Placental epithelial cell (primary cell): ENCODE results near the genes GJB5, TFAP2E and EVA1B.

DNA sequence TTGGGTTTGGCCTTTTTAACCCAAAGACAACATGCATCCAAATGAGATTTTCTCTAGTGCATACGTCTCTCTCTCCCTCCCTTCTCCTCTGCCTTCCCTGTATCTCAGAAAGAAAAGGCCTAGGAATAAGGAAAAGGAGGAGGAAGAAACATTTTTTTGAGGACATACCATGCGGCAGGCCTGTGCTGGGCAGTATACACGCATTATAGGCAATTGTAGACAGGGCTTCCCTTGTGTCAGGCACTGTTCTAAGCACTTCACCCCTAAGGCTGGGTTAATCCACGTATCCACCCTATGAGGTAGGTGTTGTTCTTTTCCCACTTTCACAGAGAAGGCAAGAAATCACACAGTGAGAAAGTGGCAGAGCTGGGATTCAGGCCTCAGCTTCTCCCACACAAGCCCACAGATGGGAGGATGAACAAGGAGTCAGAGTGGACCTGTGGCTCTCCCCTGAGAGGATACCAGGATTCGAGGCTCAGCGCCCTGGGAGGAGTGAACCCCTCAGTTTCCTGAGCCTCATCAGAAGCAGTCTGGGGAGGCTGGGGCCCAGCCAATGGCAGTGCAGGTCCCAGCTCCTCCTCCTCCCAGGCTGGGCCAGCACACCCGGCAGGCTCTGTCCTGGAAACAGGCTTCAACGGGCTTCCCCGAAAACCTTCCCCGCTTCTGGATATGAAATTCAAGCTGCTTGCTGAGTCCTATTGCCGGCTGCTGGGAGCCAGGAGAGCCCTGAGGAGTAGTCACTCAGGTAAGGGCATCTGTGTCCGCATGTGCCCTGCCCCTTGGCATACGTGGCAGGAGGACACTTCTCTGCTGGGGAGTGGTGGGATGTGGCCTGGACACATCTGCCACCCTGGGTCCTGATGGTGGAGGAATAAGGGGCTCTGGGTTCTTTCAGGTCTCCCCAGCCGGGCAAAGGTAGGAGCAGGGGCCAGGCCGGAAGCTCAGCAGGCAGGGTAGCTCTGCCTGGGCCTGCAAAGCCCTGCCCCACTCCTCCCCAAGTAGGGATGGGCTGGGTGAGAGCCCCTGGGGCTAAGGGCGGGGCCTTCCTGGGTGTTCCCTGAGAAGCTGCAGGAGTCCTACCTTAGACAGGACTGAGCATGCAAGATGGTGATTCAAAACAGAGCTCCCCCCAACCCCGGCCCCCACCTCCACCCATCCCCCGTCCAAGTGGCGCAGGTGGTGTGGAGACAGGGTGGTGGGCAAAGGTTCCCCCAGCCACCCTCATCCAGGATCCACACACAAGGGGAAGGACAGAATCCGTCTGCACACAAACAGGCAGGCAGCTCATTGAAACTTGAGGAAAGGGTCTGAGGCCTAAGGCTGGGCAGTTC lies at the start of gene GJB5:
GJB5 (plus strand) TSS at position 597 of the 1,331 bp plus-strand sequence.
- CAGE, long polyA plus RNA: no peak

DNA sequence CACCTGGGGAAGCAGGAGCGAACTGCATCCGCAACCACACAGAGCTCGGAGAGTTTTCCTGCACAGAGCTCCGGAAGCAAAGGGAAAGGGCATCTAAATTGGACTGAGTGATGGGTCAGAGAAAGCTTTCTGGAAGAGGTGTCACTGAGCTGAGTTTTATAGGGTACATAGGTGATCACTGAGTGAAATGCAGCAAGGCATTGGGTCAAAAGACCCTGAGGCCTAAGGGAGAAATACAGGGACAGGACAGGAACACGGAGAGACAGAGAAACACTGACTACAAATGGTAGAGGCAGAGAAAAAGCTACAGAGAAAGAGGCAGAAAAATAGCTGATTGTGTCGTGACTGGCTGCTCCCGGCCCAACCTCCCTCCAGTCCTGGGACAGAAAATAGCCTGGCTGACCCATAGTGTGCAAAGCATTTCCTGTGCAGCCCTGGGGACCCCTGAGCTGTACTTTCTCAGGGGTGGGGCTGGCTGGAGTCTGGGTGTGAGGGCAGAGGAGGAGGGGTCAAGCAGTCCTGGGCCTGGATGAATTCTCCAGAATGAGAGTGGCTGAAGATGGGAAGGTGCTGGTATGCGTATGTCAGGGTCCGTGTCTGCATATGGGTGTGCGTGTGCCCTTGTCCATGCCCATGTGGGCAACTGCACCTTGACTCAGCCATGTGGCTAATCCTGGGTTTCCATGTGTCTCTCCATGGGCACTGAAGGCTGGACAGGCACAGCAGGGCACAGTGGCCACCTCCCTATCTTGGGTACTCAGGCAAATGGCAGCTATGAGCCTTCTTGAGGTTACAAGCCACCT lies 24.0 kb downstream of the SMIM12 start:
- CAGE, long polyA plus RNA: no peak

GRCh38 chr1:35120639-35121294 lies 41.6 kb downstream of the ZMYM1 start:
- CAGE, long polyA plus RNA: no peak

GRCh38 chr1:35190678-35191605 lies 2.0 kb downstream of the SFPQ start:
- CAGE, long polyA plus RNA: no peak

DNA sequence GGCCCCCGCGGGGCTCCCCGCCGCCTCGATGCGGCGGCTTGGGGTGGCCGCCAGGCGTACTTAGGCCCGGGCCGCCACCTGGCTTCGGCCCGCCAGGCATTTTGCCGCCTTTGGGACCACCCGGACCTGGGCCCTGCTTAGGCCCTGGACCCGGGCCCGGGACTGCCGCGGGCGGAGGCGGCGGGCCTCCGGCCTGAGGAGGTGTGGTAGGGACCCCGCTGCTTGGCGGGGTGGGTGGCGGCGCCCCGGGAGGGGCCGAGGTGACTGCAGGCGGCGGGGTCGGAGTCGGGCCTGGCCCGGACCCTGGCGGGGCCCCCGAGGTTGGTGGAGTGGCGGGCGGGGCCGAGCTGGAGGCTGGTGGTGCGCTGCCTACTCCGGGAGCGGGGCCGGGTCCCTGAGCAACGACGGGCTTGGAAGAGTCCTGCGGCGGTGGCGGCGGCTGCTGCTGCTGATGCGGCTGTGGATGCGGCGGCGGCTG lies 589 bp downstream of the SFPQ start:
- CAGE, long polyA plus RNA: no peak

DNA sequence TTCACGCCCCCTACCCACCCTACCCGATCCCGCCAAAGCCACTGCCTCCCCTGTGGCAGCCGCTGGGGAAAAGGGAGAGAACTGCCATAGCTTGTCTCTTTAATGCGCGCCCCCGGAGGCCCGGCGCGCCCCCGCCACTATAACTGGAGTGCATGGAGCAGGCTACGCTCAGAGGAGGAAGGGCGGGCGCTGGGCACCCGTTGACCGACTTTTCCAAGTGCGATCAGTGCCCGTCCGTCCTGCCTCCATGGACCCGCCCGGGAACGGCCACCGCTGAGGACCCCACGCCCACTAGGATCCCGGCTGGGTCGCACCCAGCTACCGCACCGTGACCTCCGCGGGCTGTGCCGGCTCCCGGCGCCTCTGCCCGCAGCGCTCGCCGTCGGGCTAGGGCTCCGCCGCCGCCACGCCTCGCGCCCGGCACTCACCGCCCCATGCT lies at the start of gene TFAP2E:
TFAP2E (plus strand) TSS at position 171 of the 439 bp plus-strand sequence.
- CAGE, long polyA plus RNA: no peak

- CAGE, long polyA plus RNA: no peak
Observed at GRCh38 chr1:35751326-35751572, 18.5 kb downstream of the CLSPN start.

GRCh38 chr1:35919609-35920328 lies 11.1 kb upstream of the AGO3 start:
- CAGE, long polyA plus RNA: no peak

- CAGE, long polyA plus RNA: no peak
Observed at GRCh38 chr1:35931500-35931716, 503 bp downstream of the AGO3 start.

GRCh38 chr1:35982266-35983227 lies 51.6 kb downstream of the AGO3 start:
- CAGE, long polyA plus RNA: no peak

GRCh38 chr1:36066513-36067209 lies 17.2 kb upstream of the TEKT2 start:
- CAGE, long polyA plus RNA: no peak

DNA sequence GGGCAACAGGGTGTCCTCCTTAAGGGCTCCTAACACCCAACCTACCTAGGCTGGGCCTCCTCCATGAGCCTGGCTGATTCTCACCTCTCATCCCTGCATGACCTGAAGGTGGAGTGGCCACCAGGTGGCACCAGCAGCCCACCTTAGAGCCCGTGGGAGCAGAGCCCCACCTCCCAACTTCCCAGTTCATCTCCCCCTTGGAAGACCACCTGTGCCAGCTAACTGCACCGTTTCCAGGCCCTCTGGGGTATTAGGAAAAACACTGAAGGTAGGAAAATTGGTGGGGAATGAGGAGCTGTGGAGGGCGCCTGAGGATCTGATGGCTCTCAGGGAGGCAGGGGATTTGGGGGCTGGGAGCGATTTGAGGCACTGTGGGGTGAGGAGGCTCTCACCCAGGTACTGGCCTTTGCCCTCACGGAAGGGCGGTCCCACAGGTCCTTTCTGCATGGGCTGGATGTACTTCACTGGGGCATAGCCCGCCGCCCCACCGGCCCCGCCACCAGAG lies 11.0 kb downstream of the ADPRS start:
- CAGE, long polyA plus RNA: no peak

- CAGE, long polyA plus RNA: no peak
Observed at GRCh38 chr1:36176181-36176882, 20.4 kb downstream of the MAP7D1 start.

DNA sequence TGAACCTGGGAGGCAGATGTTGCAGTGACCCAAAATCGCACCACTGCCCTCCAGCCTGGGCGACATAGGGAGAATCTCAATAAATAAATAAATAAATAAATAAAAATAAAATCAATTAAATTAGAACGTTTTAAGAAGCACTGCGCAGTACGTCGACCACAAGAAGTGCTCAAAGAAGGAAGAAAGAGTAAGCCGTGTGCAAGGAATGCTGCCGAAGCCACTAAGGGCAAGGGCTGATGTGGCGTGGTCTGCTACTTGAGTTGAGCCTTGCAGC lies 1.3 kb upstream of the THRAP3 start:
- CAGE, long polyA plus RNA: no peak

DNA sequence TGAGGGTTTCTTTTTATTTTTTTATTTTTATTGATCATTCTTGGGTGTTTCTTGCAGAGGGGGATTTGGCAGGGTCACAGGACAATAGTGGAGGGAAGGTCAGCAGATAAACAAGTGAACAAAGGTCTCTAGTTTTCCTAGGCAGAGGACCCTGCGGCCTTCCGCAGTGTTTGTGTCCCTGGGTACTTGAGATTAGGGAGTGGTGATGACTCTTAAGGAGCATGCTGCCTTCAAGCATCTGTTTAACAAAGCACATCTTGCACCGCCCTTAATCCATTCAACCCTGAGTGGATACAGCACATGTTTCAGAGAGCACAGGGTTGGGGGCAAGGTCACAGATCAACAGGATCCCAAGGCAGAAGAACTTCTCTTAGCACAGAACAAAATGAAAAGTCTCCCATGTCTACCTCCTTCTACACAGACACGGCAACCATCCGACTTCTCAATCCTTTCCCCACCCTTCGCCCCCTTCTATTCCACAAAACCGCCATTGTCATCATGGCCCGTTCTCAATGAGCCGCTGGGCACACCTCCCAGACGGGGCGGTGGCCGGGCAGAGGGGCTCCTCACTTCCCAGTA lies 19.0 kb downstream of the THRAP3 start:
- CAGE, long polyA plus RNA: no peak

DNA sequence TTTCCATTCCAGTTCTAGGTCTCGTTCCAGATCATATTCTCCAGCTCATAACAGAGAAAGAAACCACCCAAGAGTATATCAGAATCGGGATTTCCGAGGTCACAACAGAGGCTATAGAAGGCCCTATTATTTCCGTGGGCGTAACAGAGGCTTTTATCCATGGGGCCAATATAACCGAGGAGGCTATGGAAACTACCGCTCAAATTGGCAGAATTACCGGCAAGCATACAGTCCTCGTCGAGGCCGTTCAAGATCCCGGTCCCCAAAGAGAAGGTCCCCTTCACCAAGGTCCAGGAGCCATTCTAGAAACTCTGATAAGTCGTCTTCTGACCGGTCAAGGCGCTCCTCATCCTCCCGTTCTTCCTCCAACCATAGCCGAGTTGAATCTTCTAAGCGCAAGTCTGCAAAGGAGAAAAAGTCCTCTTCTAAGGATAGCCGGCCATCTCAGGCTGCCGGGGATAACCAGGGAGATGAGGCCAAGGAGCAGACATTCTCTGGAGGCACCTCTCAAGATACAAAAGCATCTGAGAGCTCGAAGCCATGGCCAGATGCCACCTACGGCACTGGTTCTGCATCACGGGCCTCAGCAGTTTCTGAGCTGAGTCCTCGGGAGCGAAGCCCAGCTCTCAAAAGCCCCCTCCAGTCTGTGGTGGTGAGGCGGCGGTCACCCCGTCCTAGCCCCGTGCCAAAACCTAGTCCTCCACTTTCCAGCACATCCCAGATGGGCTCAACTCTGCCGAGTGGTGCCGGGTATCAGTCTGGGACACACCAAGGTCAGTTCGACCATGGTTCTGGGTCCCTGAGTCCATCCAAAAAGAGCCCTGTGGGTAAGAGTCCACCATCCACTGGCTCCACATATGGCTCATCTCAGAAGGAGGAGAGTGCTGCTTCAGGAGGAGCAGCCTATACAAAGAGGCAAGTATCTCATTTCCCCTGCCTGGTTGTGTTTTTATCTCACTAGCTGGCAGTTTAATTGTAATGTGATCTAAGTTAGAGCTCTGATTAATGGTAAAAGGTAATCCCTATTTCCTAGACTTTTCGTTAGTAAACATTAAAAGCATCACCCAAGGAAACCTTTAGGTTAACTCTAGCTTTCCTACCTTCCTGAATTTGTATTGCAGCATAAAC lies 19.4 kb upstream of the SH3D21 start:
- CAGE, long polyA plus RNA: no peak

DNA sequence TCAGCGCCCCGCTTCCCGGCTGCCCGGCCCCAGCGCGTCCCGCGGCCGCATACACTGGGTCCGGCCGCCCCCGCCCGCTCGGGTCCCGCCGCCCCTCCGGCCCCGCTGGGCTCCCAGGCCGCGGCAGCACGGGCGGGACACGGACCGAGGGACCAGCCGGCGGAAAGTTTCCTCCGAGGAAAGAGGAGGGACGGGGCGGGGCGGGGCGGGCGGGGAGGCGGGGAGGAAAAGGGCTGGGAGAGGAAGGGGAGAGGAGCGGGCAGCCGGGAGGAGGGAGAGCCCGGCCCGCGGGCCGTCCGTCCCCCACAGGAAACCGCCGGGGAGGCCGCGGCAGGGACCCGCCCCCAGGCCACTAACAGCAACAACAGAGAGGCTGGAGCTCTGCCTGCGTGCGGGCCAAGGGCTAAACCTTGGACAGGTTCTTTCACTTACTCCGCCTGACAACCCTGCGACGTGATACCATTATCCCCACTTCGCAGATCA lies at the start of gene EVA1B:
EVA1B (minus strand) TSS at position 185 of the 483 bp plus-strand sequence.
- CAGE, long polyA plus RNA: no peak

DNA sequence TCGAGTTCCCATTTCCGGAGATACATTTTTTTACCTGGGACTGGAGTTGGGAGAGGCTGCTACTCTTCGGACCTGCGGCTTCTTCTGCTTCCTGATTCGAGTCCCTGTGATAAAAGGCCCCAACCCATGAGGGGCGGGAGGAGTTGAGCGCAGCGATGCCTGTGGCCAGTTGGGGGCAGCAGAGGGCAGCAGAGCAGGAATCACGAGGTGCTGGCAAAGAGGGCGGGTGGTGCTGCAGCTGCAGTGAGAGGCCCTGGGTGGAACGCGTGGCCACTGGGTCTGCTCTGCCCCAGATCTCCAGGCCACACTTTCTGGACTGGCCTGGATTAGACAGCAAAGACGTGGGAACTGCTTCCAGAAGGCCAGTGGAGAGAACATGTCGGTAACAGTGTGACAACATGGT lies 221.0 kb upstream of the CSF3R start:
- CAGE, long polyA plus RNA: no peak

DNA sequence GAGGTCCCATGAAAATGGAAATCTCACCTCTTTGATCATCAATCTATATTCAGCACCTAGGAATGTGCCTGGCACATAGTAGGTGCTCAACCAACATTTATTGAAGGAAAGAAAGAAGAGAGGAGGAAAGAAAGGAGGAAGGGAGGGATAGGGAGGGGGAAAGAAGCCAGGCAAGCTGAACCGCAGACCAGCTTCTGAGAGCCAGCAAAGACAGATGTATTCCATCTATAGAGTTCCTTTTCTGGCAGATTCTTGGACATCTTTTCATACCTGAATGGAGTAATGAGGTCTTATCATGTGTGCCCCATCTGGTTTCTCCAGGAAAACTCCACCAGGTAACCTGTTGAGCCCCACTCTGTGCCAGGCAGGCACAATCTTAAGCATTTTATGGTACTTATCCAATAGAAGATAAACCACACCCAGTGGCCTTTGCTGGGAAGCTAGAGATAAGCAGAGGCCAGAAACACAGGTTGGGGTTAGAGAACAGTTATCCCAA lies 20.0 kb downstream of the GRIK3 start:
- CAGE, long polyA plus RNA: no peak

GRCh38 chr1:37473938-37474262 lies 480 bp upstream of the ZC3H12A start:
- CAGE, long polyA plus RNA: no peak